ENCODE measurements around a stretch of chr6.

DNA sequence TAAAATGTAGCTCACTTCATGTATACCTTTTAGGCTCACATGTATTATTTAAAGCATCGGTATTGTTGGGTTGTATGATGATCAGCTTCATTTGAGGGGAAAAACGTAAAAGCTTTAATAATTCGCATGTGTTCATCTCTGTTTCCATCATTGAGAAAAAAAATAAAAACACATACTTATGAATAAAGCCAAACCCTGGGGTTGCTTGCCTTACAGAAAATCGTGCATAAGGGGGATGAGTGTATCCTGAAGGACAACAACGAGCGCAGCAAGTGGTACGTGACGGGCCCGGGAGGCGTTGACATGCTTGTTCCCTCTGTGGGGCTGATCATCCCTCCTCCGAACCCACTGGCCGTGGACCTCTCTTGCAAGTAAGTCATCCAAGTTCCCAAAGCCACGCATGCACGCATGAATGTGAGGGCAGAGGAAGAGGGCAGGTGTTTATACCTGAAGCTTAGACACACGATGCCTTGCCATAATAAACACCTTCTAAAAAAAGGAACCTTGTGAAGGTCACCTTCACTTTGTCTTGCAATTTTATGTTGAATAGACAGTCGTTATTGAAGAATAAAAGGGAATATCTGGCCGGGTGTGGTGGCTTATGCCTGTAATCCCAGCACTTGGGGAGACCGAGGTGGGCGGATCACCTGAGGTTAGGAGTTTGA, 20.9 kb upstream of the SNRNP48 start:
- RRBS = no CpG with 5 or more reads among the region's 19 CpGs

GRCh38 chr6:7729144-7729586, 3.3 kb downstream of the BMP6 start:
- RRBS = no CpG with 5 or more reads among the region's 9 CpGs

GRCh38 chr6:7915405-7915963, 4.9 kb upstream of the TXNDC5 start:
- RRBS = no CpG with 5 or more reads among the region's 8 CpGs

DNA sequence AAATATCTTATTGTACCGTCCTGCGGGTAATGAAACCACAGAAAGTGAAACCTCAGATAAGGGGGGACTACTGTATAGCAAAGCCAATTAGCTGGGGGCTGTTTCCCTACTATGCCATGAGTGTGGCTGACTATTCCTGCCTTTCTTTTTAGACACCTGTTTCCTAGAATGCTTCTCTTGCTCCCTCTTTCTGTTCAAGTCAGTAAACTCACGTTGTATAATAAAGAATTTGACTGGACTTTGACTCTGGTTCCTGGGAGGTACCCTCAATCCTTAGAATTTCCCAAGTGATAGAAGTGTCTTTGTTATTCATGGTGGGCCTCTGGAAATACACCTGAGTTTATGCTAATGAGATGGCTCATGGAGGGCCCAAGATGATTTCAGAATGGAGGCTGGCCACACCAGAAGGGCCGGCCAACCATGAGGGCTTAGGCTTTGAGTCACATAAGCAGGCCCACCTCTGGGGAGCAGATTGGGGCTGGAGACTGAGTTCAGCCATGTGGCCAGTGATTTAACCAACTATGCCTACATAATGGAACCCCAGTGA, 754 bp upstream of the BLOC1S5 start:
- RRBS = no CpG with 5 or more reads among the region's 4 CpGs

DNA sequence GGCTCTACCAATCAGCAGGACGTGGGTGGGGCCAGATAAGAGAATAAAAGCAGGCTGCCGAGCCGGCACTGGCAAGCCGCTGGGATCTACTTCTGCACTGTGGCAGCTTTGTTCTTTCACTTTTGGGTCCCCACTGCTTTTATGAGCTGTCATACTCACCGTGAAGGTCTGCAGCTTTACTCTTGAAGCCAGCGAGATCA, 62.7 kb upstream of the EEF1E1 start:
- RRBS = no CpG with 5 or more reads among the region's 6 CpGs

GRCh38 chr6:8645104-8645693, 209.9 kb upstream of the SLC35B3 start:
- RRBS = no CpG with 5 or more reads among the region's 3 CpGs

- RRBS = 0% methylated on average over 2 of the region's 8 CpGs
These were observed 704.8 kb upstream of the SLC35B3 start for GRCh38 chr6:9140158-9140548.

DNA sequence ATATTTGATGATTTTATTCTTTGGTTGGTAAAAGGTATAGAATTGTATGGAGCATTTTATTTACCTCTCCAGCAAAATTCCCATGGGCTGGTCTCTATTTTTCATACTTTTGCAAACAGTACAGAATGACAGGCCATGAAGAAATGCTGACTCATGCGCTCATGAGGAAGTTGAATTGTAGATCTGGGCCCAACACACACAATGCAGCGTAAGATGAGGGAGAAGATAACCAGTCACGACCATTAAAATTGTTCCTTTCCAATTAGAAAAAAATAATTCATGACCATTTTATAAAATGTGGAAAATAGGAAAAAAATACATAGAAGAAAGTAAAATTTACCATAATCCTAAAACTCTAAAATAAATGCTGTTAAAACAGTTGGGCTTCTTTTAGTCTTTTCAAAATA, 2.2 kb upstream of the GCNT2 start:
- RRBS = no CpG with 5 or more reads among the region's 3 CpGs

GRCh38 chr6:10751646-10752086, 4.1 kb downstream of the TMEM14B start:
- RRBS = no CpG with 5 or more reads among the region's 9 CpGs

DNA sequence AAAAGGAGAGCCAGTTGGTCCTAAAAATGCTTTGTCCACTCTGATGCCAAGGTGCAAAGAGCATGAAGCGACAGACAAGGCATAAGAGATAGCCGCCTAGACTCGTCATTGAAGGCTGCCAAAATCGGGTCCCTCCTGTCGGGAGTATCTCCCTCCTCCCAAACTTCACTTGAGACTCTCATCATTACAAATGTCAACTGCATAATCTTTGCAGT, 1.6 kb downstream of the ELOVL2 start:
- RRBS = no CpG with 5 or more reads among the region's 5 CpGs

- RRBS = no CpG with 5 or more reads among the region's 6 CpGs
These were observed 21.4 kb upstream of the ELOVL2 start for GRCh38 chr6:11065376-11065997.

DNA sequence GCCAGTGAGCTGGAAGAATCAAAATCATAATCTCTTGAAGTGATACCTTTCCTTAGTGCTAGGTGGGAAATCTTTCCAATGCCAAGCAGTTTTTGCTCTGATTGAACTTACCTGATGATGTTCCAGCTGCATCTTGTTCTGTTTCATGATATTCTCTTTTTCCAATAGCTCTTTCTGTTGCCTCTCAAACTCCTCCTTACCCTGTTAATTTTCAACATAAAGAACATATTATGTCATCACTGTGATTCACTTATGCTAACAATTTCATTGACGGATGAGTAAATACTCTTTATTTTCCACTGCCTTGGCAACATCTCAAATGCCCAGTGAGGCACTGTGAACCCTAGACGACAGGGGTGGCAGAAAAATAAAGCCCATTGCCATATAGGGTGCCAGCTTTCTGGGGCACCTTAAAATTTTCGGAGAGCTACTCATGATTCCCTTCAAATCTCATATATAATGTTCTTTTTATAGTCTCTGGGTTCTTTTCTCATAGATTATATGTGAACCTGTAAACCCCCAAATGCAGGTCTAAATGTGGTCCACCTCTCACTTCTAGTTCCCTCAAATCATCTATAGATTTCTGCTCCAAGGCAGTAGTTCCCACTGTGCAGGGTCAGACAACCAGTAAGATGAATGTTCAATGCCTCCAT, 44.2 kb downstream of the NEDD9 start:
- RRBS = no CpG with 5 or more reads among the region's 3 CpGs

GRCh38 chr6:11194290-11194873, 38.1 kb downstream of the NEDD9 start:
- RRBS = no CpG with 5 or more reads among the region's 5 CpGs

DNA sequence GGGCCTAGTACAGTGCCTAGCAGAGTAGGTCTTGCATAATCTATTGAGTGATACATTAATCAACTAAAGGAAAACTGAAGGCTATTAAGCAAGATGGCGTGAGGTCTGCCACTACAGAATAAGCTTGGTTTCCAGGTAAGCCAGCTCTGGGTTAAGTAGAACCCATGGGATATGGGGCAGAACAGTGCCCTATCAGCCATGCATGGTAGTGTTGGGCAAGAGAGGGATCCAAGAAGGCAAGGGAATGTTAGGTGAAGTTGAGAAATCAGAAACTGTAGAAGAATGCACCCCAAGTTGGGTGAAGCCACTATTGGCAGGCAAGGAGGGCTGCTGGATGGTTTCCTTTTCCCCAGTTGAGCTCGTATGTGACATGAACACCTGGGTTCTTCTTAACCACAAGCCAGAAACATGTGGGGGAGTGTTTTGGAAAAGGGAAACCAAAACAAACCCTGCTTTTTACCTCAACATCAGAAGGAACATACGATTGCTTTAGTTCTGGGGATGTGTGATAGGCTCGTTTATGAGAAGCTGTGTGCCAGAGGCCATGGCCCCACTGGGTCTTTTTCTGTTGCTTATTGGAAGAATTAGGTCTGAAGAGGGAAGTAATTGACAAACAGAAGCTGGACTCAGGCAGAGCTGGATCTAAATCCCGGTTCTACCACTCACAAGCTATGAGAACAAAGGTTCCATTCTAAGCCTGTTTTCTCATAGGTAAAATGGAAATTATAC, 33.6 kb downstream of the NEDD9 start:
- RRBS = no CpG with 5 or more reads among the region's 5 CpGs

GRCh38 chr6:11315906-11316739, 83.7 kb upstream of the NEDD9 start:
- RRBS = no CpG with 5 or more reads among the region's 7 CpGs

GRCh38 chr6:11323516-11324129, 91.2 kb upstream of the NEDD9 start:
- RRBS = no CpG with 5 or more reads among the region's 12 CpGs

DNA sequence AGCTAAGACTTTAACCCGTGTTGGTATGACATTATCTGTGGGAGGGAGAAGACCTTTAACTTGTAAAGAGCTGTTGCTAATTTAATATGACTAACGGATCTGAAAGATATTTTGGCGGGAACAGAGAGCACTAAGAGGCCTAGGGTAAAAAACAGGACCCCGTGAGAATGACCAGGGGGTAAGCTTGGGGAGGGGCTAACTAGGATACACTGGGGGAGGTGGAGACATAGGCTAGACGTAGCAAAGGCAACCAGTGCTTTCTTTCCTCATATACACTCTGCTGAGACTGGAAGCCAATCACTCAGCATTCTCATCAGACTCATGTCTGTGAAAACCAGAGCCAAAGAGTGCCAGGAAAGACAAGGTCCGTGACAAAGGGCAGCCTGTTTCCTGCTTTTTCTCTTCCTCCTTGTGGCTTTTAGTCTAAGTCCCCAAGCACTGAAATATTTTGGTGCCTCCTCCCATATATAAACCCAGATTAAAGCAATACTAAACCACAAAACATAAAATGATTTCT, 97.9 kb upstream of the NEDD9 start:
- RRBS = no CpG with 5 or more reads among the region's 6 CpGs

- RRBS = no CpG with 5 or more reads among the region's 6 CpGs
These were observed 108.6 kb upstream of the TMEM170B start for GRCh38 chr6:11428629-11429577.

GRCh38 chr6:11609056-11609585, 71.6 kb downstream of the TMEM170B start:
- RRBS = no CpG with 5 or more reads among the region's 6 CpGs

DNA sequence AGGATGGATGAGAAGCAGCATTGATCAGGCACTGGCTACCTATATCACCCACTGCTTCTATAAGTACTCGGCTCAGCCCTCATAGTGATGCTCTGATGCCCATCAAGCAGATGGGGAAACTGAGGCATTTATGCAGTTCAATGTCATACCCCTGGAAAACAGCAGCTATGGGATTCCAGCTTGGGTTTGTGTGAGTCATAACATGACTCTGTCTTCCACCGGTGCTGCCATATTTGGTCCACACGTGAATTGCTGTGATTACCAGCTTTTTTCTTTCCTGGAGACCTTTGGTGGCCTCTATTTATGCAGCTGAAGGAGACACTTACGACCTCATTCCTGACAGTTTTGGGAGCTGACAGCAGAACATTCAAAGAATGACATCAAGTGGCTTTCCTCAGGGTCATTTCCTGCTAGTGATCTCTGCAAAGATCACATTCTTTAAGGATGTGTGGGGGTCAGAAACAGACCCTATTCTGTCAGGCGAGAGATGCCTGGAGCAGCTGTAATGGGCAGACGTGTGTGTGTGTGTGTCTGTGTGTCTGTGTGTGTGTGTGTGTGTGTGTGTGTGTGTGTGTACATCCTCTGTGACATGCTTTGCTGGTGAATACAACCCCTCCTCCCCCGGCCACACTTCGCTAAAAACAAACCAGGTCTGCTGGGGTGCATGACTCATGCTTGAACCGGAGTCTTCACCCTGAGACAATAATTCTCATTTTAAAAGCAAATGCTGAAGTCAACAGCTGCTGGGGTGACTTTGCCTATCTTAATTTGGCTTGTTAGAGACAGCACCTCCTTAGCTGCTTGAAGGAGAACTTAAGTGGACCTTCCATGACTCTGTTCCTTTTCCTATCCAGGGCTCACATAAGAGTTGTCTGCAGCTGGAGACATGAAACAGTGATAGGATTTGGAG, 115.6 kb downstream of the TMEM170B start:
- RRBS = 15% methylated on average over 3 of the region's 9 CpGs